Heart right ventricle (tissue), 2 donors: ENCODE measurements around a stretch of chr11.

DNA sequence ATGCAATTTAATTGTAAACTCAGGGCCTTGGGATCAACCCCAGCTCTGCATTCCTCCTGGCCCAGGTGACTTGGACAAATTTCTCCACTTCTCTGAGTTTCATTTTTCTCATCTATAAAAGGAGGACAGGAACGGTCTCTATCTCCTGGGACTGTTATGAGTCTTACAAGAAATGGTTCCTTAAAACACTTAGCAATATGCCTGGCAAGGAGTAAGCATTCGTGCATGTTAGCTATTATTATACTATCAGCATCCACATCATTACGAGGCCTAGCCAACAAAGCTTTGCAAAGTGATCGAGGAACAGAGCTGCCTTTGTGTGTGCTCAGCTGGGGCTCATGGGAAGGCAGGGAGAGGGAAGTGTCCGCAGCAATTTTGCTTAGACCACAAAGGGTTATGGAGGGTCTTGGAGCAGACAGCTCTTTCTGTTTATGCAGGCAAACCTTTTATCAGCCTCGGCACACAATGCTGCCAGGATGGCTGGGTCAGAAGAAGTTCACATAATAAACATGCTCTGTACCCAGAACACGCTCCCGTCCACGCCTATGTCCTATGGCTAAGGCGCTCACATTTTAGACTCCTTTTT is 10.8 kb upstream of the DKK3 start:
- PRO-cap, 2 experiments, result no peak in any of the 2 experiments

DNA sequence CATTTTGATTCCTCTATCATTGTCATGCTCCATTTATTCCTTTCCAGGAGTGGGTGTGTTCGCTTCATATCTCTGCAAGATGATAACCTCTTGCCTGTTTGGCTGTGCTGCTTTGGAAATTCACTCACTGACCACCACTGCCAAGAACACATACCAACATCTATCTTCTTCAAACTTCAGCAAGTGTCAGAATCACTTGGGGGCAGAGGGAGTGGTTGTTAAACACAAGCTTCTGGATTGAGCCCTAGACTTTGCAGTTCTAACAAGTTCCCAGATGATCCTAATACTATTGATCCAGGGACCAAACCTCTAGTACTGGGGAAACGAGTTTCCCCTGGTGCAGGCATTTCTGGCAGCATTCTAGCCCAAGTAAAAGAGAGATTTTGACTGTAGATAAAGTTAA is 11.5 kb upstream of the DKK3 start:
- PRO-cap, 2 experiments, result peak in 1 of 2 experiments; most common plus-strand start position 195 of the sequence (in 1)

DNA sequence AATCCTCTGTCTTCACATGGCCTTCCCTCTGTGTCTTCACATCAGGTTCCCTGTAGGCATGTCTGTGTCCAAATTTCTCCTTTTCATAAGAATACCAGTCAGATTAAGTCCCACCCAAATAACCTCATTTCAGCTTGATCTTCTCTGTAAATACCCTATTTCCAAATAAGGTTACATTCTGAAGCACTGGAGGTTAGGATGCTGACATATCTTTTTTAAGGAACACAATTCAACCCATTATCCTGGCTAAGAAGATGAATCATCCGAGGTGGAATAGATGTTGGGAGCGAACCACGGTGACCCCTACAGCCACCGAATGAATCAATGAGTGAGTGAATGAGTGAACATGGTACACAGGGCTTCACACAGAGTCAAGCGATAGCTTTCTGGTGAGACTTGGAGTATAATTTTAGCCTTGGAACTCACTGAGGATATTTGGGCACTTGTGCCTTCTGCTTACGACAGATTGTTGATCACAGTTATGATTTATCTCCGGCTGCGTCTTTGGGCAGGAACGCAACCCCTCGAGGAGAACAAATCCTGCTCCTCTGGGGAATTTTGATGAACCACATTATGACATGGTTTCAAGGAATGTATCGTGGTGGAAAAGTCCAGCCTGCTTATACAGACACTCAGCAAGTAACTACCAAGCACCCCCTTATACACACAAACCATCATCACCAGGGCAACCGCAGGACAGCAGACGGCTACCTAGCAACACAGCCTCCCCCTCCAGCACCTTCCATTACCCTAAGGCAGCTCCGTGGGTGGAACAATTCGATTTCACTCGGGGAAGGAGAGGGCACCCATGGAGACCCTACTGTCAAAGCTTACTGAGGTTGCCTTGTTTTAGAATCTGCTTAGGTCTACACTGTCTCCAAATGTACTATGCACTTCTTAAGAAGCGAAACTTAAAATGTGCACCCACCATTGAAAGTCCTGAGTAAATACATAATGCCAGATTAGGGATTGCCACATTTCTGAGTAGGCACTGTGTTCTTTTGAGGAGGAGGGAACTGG is 34.0 kb upstream of the MICAL2 start:
- PRO-cap, 2 experiments, result no peak in any of the 2 experiments

DNA sequence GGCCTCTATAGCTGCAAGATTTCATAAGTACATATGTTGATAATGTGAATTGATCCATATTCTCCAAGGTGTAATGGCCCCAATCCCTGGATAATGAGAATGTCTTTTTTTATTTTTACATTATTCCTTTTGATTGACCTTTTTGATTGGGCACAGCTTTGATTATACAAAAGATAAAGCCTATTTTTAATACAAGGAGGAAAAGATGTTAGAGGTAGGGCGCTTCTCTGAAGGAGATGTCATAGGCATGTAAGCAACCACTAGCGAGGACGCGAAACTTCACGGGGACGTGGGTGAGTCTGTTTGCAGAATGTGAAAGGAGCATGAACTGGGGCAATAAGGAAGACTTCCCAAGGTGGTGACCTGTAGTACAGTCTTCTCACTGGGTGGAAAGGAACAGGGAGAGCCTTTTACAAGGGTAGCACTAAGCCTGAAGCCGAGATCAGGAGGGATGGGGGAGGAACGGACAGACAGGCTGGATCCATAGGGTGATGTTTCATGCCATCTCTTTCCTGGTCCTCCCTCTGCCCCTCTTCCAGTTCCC is 10.0 kb upstream of the MICAL2 start:
- PRO-cap, 2 experiments, result no peak in any of the 2 experiments

DNA sequence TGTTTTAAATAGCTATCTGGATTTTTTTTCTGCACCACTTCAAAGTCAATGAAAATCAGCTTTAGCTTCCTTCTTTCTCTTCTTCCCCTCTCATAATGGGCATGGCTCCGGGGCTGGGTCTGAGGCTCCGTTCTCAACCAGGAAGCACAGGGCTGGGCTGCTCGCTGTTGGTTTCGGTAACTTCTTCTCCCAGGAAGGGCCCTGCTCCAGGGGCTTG is 23.8 kb downstream of the MICAL2 start:
- PRO-cap, 2 experiments, result no peak in any of the 2 experiments

DNA sequence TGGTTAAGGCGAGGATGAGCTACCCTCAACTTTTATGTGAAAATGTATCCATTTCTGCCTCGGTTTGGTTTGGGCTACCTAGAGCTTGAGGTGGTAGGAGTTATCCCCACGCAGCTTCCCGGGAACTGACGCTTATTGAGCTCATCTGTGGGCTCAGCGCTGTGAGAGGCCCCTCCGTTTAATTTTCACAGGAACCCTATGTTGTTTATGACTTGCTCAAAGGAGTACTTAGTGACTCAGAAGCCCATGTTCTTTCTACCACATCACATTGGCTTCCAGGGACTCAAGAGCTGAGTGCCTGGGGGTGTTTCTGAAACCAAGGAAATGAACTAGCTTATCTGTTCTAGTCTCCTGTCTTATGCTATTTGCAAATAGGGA is 40.4 kb downstream of the MICAL2 start:
- PRO-cap, 2 experiments, result no peak in any of the 2 experiments

DNA sequence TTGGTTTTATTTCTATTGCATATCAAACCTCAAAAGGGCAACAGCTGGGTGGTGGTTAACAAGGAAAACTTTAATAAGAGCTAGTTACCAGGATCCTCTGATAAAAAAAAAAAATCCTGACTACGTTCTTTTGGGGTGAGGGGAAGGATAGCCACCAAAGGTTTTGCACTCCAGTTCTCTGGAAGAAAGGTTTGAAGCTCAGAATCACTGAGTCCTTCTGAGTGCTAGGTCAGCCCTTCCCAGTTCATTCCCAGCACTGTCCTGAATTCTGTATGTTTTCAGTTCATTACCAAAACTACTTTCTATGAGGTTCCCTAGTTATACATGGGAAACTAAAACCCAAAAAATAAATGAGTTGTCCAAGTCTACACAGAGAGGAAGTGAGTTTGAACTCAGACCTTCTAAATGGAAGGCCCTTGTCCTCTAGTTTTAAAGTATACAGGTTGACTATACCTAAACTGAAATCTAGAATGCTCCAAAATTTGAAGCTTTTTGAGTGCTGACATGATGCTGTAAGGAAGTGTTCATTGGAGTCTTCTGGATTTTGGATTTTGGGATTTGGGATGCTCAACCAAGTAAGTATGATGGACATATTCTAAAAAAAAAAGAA is 47.3 kb downstream of the MICAL2 start:
- PRO-cap, 2 experiments, result no peak in any of the 2 experiments

GRCh38 chr11:12182459-12183104 is 72.2 kb downstream of the MICAL2 start:
- PRO-cap, 2 experiments, result no peak in any of the 2 experiments

DNA sequence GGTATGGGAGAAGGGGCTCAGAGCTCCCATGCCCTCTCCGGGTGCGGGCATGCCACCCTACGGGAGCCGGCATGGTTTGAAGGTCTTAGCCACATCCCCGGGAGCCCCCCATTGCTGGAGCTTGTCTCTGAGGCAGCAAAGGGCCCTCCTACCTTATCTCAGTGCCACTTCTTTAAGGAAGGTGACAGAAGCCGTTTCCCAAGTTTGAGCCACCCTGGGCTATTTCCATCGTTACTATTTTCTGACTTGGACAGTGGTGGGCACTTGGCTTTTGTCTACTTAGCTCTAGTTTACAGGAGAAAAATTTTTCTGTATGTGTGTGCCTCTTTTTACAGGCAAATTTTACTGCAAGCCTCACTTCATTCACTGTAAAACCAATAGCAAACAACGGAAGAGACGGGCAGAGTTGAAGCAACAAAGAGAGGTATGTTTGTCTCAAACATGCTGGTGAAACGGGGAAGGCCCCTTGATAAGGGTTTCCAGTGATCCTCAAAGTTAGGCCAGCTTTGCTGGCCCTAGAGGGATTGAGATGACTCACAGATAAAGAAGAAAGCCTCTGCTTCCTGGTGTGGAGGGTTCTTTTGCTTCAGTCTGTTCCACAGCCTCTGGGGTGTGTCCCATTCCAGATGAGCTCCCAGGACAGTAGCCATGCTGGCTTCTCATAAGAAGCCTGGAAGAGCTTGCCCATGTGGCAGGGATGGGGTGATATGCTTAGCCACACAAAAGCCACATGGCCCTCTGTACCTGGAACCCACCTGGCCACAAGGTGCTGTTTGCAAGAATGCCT is 119.0 kb upstream of the PARVA start:
- PRO-cap, 2 experiments, result no peak in any of the 2 experiments

GRCh38 chr11:12261733-12262684 is 115.4 kb upstream of the PARVA start:
- PRO-cap, 2 experiments, result no peak in any of the 2 experiments

- PRO-cap, 2 experiments, result no peak in any of the 2 experiments
Measured at GRCh38 chr11:12279973-12281151, 97.0 kb upstream of the PARVA start.

DNA sequence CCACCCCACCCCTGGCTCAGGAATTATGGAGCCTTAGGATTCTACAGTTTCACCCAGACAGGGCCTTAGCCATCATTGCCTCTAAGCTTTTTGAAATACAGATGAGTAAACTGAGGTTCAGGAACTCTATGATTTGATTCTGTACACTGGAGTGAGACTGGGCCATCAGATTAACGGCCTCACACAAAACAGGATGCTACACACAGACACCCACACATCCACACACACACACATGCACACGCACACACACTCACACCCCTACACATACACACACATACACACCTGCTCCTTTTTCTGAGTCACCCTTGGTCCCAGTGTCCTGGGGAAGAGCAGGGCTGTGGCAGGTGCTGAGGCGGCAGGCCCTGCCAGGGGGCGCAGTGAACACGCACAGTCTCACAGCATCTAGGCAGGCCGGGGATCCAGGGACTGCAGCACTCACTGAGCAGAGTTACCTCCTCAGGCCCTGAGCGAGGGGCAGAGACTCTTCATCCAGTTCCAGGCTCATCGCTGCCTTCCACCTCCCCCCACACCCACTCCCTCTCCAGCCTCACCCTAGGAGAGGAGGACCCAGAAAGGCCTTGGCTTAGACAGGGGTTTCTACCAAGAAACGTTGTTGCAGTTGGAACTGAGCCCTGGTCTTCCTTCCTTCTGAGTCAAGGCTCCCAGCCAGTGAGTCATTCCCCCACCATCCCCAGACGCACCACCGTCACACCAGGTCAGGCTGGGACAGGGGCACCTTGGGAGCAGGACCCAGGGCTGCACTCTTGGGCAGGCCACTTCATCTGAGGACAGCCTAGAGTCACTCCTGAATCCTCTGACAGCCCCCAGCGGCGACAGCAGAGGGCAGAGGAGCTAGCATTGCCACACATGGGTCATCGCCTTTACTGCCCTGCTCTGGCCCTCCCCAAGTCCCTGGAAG is 89.7 kb upstream of the PARVA start:
- PRO-cap, 2 experiments, result no peak in any of the 2 experiments

- PRO-cap, 2 experiments, result no peak in any of the 2 experiments
Measured at GRCh38 chr11:12376872-12377253, 508 bp upstream of the PARVA start.

DNA sequence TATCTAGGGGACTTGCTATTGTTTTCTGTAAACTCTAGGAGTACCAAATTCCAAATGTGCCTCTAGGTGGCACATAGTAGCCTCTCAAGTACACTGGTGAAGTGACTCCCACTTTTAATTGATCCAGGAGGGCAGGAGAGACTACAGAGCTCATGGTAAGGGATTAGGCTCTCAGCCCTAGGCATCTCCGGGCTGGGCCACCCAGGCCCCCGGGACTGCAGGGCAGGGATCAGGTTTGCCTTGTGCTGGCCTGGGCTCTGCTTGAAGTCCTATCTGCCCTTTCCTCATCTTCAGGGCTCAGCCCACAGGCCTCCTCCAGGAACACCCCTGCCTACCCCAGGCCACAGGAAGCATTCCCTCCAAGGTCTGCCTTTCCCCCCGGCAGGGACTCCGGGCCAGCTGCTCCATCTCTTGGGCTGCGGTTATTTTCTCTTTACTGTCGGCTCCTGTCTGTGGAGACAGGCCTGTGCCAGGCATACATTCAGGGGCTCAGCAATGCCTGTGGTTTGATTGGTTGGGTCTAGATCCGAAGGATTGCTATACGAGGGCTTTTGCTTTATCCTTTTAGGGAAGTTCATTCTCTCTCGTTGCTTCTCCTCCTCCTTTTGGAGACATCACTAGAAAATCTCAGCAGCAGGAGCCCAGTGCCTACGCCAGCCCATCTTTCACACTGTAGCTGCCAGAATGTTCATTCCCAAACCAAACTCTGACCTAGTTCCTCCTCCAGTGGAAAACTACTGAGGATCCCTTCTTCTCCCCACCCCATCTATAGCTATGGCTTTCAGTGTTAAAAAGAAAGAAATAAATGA is 32.8 kb downstream of the PARVA start:
- PRO-cap, 2 experiments, result no peak in any of the 2 experiments

GRCh38 chr11:12675768-12676746 is 1.8 kb downstream of the TEAD1 start:
- PRO-cap, 2 experiments, result no peak in any of the 2 experiments

GRCh38 chr11:12802385-12803241 is 128.4 kb downstream of the TEAD1 start:
- PRO-cap, 2 experiments, result no peak in any of the 2 experiments

GRCh38 chr11:12806144-12806771 is 132.0 kb downstream of the TEAD1 start:
- PRO-cap, 2 experiments, result no peak in any of the 2 experiments

GRCh38 chr11:12863109-12864295 is 145.6 kb upstream of the RASSF10 start:
- PRO-cap, 2 experiments, result no peak in any of the 2 experiments

GRCh38 chr11:12868568-12869158 is 140.5 kb upstream of the RASSF10 start:
- PRO-cap, 2 experiments, result no peak in any of the 2 experiments

- PRO-cap, 2 experiments, result no peak in any of the 2 experiments
Measured at GRCh38 chr11:12968592-12968810, 40.6 kb upstream of the RASSF10 start.